Tibial artery (tissue), 1 donor: ENCODE measurements around the gene CRYGC.

- PRO-cap, result no peak
Measured at GRCh38 chr2:207165354-207165511, 515 bp downstream of the KLF7 start.

DNA sequence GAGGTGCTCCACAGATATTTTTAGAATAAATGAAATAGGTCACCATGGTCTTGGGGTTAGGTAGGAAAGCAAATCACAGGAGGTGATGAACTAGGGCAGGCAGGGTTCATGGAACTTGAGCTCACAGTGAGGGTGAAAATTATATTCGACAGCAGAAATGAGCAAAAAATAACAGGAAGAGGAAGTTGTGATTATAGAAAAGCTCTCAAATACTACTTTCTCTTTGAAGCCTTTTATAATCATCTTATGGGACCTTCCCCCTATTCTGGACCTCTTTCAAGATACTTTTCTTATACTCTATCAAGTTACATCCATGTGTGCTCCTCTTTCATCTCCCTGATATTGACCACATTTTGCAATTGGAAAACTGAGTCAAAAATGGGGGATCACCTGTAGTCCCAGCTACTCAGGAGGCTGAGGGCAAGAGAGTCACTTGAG is 4.4 kb upstream of the CREB1 start:
- PRO-cap, result no peak

GRCh38 chr2:207528272-207528765 is 1.4 kb upstream of the CREB1 start:
- PRO-cap, result no peak

GRCh38 chr2:207584694-207585347 is 40.4 kb downstream of the METTL21A start:
- PRO-cap, result no peak

- PRO-cap, result no peak
Measured at GRCh38 chr2:207762915-207764105, 6.4 kb downstream of the FZD5 start.

DNA sequence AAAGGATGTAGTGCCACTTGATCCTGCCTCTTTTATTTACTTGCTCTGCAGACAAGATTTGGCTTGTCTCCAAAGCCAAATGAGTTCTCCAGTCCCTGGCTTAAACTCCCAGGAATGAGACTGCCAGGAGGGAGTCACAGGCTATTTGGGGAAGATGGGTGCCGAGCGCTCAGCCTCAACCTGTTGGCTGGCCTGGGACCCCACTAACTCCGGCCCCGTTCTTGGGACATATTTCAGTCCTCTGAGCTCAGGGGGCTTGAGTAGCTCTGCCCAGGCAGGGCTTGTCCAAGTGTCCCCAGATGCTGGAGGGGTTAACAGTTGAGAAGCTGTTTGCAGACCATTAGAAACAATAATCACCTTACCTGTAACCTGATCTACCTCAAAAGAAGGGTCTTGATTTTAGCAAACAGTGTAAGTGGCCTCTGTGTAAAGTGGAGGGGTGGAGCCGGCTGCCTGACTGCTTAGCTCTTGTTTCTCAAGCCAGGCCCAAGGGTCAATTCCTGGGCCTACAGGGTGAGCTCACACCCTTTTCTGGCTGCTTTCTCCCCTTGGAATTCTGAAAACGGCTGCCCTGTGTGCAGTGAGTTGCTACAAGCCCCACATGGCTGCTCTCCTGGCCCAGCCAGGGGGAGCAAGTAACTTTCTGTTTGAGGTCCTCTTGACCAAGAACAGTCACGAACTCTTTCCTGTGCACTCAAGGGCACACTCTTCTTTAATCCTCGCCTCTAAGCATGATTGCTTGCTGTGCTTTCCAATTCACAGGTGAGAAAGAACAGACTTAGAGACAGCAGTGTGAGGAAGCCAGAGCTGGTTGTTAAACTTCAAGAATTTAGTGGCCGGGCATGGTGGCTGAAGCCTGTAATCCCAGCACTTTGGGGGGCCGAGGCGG is 27.2 kb upstream of the FZD5 start:
- PRO-cap, result no peak

- PRO-cap, result no peak
Measured at GRCh38 chr2:208112989-208113317, 11.4 kb downstream of the CRYGD start.

GRCh38 chr2:208129625-208130291 is at the start of gene CRYGC:
CRYGC (minus strand) TSS chr2:208129828.
- PRO-cap, result no peak

DNA sequence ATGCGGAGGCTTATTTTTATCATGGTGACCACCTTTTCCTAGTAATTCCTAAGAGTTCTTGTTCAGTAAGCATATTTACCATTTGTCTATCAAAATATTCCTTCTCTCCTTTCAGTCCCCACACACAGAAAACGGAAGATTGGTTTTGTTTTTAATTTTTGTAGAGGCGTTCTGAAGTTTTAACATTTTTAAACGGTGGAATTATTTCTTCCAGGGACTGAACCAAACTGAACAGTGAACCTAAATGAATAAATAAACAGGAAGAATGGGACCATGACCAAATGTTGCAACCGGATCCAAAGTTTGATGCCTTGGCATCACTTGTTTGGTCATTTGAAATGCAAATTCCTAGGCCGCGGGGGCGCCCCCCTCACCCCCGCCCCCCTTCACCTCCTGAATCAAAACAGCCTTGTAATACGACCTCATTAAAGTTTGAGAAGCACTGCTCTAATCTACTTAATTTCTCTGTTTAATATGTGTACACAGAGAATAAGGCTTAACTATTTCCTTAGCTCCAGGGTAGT is 6.0 kb downstream of the C2orf80 start:
- PRO-cap, result no peak

- PRO-cap, result no peak
Measured at GRCh38 chr2:208307268-208307799, 41.3 kb downstream of the PIKFYVE start.

DNA sequence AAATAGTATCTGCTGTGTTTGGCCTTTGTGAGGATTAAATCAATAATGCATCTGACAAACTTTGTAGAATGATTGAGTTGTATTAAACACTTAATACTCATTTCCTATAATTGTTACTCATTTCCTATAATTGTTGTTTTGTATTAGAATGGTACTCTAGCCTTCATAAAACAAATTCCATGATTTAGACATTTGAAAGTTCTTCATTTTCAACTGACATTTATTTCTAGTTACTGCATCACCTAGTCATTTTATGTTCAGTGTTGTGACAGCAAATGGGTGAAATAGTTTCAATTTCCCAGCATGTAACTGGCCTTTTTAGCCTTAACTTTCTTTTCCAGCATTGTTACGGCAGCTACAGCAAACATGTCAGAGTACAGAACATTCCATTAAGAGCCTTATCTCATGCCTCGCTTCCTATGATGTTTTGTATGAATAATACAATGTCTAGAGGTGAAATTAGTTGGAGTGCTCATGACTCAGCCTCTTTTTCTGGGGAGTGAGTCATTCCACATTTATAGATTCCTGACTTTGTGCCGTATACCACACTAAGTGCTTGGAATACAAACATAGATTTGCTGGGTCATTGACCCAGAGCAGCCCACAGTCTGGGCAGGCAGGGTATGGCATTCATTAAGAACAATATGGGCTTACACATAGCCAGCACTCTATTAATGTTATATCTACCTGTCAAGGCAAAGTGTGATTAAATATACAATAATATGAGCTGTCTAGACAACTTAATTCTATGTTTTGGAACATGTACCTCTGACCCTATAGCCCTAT is 72.0 kb downstream of the MAP2 start:
- PRO-cap, result no peak

DNA sequence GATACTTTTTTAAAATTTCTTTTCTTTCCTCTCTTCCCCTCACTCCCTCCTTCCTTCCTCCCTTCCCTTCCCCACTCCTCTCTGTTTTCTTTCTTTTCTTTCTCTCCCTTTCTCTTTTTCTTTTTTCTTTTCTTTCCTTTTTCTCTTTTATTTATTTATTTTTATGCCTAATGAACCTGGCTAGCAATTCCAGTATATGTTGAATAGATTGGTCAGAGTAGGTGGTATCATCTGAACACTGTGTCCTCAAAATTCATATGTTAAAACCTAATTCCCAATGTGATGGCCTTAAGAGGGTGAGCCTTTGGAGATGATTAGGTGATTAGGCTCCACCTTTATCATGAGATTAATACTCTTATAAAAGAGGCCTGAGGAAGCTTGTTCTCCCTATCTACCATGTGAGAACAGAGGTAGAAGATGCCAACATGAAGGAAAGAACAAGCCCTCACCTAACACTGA is 30.1 kb downstream of the KANSL1L start:
- PRO-cap, result no peak

GRCh38 chr2:210162495-210163120 is 8.6 kb downstream of the KANSL1L start:
- PRO-cap, result no peak

DNA sequence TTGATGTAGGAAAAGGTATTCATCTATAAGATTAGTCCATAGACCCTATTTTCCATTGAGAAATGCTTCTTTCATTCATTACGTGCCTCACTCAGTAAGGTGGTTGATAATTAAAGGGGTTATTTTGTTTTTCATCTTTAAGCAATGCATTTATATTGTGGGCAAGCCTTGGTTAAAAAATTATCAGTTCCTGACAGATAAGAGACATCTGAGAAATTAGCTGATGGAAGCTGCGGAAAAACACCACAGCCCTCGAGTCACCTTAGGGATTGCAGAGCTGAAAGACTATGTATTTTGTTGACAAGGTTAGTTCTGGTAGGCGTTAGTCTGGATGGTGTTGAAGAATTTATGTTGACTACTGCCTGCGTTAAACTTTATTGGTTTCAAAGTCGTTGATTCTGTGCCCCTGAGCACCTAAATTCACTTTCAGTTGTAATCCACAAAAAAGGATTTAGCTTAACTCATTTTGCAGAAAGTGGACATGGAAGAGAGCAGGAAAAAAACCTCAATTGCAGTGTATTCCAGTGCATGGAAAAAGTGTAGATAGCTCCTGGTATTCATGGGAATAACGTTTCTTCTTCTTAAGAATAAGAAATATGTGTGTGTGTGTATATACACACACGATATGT is 18.6 kb downstream of the CPS1 start:
- PRO-cap, result no peak

DNA sequence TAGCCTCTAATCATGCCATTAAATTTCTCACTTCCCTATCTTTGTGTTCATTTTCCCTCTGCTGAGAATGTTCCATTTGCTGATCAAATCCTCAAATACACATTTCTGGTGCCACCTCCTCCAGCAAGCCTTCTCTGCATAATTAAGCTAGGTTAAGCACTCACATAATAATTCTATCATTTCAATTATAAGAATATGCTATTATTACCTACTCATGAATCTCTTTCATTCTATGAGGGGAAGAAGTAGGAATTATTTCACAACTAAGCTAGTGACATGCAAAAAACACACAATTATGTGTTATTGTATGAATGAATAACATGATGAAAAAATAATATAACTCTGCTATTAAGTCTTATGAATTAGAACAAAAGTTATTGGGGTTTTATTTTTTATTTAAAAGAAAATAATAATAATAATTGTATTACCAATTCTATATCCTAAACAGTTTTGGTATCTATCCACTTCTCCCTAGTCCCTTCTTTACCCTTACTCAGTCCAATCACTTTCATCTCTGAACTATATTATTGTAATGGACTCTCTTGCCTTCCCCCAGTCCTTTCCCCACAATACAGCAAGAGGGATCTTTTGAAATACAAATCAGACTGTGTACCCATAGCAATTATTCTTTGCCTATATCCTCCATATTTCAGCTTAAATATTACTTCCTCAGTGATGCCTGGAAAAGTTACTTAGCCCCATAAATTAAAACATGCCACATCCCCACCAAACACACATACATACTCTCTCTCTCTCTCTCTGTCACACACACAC is 63.0 kb downstream of the ERBB4 start:
- PRO-cap, result no peak

GRCh38 chr2:212905687-212906416 is 245.6 kb downstream of the IKZF2 start:
- PRO-cap, result no peak

DNA sequence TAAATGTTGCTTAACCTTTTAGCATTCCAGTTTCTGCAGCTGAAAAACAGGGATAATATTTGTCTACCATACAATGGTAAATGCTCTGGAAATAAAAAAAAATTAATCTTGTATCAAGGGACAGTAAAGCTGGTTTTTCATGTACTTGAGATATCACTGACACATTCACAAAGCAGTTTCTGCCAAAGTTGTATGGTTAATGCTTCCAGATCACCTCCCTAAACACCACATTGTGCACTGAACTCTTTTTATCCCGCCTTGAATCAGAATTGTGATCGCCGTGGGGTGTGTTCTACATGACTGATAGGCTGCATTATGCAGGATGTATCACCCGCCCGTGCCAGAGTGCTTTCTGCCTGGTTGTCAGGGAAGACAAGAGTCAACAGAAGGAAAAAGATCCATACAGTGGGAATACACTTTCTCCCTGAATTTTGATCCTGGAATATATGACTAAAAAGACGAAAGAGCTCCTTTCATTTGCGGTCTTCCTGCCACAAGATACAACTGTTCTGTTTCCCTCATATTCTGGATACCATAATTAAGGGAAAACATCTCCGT is 238.7 kb downstream of the IKZF2 start:
- PRO-cap, result no peak

- PRO-cap, result no peak
Measured at GRCh38 chr2:213137602-213138097, 13.8 kb downstream of the IKZF2 start.

- PRO-cap, result no peak
Measured at GRCh38 chr2:215314807-215315587, 3.1 kb downstream of the ATIC start.

DNA sequence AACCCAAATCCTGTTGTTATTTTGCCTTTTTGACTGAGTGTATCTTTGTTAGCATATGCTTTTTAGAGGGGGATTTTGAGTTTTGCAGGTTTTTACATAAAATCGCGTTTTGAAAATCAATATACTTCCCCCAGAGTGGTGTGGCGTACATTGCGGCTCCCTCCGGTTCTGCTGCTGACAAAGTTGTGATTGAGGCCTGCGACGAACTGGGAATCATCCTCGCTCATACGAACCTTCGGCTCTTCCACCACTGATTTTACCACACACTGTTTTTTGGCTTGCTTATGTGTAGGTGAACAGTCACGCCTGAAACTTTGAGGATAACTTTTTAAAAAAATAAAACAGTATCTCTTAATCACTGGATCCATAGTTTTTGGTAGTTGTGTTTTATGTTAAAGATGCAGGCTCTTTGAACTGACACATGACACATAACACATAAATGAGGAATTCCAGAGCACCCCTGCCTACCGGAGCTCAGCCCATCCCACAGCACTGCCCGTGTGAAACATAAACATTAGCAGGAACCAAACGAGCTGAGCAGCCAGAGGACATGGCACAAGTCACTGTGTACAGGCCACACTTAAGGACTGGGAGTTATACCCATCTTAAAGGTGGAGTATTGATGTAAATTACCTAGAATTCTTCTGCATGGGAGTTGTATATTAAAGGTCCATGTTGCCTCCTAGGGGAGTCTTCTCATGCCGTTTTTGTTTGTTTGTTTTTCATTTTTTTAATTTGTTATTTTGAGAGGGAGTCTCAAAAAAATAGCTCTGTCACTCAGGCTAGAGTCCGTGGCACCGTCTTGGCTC is 37.7 kb downstream of the ATIC start:
- PRO-cap, result no peak